Measurements from ENCODE around the gene HNRNPF.

DNA sequence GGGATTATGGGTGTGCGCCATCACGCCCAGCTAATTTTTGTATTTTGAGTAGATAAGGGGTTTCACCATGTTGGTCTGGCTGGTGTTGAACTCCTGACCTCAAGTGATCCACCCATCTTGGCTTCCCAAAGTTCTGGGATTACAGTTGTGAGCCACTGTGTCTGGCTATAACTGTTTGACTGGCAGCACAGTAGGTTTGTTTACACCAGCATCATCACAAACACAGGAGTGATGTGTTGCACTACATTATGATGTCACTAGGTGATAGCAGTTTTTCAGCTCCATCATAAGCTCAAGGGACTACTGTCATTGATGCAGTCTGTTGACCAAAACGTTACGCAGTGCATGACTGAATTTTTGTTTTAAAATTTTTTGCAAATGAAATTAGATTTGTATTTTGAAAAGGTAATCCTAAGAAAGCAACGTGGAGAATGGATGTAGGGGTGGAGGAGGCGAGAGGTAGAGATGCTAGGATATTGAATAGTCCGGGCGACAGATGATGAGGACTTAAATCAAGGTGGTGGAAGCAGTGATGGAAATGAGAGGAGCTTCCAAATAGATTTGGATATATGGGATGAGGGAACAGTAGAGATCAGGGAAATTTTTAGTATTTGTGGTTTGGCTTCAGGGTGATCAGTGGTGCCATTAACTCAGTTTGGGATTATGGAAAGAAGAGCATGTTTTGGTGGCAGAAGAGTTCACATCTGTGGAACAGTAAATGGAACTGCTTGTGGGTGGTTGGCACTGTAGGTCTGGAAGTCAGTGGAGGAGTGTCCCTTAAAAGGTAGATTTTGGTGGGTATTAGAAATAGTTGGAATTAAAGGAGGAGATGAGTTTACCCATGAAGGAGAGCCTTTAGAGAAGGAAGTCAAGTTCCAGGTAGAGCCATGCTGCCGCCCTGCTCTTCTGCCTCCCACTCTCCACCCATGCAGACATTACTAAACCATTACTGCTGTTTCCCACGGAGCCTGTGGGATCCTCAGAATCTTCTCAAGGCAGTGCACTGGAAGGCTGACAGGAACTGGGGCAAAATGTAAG lies 108.4 kb downstream of the CCNY start:
- RRBS: no CpG with 5 or more reads among the region's 10 CpGs

DNA sequence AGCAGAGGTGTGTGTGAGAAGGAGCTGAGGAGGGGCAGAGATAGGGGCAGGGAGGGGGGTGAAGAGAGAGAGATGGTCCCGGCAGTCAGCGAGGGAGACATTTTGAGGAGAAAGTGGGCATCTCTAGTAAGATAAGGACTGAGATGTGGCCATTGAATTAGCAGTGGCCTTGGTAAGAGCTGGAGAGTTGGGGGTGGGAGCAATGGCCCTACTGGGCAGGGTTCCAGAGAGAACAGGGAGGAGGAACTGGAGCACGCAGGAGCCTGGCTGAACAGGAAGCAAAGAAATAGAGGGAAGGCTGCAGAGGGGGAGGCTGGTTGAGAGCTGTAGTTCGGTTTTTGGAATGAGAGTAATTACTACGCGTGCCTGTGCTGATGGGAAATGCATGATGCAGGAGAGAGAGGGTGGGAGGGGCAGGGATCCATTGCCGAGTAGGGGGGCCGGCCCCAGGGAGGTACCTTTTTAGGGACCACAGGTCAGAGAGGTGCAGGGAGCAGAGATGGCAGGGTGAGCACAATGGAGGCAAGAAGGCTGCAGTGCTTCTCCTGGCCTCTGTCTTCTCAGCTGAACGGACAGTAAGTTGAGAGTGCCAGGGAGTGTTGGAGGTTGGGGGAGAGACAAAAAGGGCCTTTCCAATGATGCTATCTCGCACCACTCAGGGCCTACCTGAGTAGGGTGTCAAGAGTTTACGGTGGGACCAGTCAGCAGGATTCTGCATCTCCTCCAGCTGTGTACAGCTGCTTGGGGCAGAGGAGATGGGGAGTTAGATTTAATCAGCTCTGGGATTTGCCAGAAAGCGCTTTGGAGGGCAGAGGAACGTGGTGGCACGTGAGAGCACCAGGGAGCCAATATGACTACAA lies 113.2 kb downstream of the CCNY start:
- RRBS: no CpG with 5 or more reads among the region's 14 CpGs

- RRBS: no CpG with 5 or more reads among the region's 6 CpGs
Measured at GRCh38 chr10:35462380-35463026, 126.2 kb downstream of the CCNY start.

DNA sequence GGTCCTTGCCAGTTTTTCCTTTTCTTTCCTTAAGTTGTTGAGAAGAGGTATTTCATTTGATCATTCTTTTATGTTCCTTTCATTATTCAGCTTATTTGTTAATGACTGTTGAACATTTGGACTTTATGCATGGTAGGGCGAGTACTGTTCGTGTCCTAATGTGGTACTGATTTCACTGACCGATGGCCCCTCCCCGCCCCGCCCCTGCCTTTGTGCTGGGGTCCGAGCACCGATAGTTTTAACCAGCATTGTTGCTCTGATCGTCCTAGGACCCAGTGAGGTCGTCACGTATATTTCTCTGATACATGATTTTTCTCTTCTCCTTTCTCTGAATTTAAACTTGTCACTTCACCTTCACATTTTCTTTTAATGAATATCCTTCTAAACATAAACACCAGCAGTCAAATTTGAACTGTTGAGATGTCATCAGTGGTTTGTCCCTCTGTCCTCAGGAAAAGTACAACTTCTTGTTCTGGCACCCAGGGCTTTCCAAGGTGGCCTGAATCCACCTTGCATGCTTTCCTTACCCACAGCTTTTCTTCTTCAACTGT lies 128.9 kb downstream of the CCNY start:
- RRBS: no CpG with 5 or more reads among the region's 10 CpGs

DNA sequence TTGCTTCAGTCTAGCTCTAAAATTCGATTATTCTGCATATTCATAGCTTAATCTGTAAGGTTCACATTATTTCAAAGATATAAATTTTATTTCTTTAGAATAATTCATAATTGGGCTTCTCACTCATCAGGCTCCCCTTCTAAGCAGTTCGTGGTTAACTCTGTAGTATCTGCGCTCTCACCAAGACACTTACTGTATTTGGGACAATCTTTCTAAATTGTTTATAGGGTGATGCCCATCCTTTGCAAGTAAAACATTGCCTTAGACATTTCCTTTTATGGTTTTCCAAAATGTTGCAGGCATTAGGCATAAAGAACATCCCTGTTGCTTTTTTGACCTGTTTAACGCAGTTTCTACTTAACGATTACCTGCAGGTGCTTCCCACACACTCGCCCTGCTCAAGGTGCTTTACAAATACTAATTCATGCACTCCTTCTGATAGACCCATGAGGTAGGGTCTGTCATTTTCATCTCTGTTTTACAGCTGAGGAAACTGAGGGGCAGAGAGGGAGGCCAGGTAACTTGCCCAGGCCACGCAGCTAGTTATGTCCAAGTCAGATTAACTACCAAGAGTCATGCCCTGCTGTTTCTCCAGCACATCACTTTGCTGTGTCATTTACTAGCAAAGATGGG lies 91.9 kb upstream of the GJD4 start:
- RRBS: no CpG with 5 or more reads among the region's 7 CpGs

DNA sequence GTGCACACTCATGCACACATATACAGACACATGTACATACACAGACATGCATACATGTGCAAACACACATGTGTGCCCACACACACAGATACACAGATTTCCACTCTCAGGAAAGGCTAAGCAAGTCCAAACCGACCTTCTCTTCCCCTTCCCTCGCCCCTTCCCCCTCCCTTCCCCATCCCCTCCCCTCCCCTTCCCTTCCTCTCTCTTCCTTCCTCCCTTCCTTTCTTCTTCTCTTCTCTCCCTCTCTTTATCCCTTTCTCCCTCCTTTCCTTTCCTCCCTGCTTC lies 296.7 kb downstream of the ZNF248 start:
- RRBS: no CpG with 5 or more reads among the region's 2 CpGs

DNA sequence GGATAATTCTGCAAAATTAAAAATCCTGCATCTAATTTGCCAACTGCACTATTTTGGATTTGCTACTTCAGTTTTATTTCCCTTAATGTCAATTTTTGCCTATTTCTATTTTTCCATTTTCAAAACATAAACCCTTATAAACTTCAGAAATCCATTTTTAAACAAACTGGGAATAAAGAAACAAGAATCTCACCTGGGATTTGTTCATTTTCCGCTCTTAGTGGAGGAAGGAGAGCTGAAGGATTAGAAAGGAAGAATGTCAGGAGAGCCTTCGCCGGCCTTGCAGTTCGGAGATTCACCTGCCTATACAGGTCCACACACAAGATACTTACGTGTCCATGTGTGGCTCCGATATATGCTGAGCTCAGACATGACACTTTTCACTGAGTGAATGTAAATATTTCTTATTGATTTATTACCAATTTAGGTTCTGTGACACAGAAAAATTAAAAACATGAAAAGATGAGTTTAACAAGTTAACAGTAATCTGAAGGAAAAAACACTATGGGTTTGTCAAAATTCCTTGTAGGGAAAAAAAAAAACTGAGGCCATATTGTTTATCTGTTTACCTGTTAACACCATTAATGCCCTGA lies 1.2 kb downstream of the ZNF248 start:
- RRBS: no CpG with 5 or more reads among the region's 6 CpGs

DNA sequence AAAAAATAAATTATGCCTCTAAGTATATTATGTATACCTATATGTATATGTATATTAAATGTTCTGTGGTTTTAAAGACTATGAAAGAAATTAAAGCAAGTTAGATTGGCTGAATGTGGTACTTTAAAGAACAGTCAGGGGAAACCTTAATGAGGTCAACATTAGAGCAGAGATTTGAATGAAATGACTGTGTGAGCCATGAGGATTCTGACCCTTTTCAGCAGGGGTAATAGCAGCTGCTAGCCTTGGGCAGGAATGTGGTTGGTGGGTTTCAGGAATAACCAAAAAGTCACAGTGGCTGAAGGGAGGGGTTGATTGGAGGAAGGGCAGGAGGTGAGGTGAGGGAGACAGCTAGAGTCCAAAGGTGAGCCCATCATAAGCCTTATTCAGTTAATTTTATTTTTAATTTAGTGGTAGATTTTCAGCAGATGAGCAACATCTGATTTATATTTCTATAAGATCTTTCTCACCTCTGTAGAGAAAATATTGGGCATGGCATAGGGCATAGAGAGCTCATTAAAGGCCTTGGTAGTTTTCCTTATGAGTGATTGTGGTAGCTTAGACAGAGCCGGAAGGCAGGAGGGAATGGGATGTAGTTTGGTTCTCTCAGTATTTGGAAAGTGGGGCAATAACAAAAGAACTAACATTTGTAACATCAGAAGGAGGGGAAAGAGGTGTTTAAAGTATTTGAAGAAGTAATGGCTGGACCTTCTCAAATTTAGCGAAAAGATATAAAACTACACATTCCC lies 7.8 kb downstream of the ZNF33A start:
- RRBS: no CpG with 5 or more reads among the region's 2 CpGs

GRCh38 chr10:38038351-38038699 lies 27.9 kb downstream of the ZNF33A start:
- RRBS: no CpG with 5 or more reads among the region's 2 CpGs

GRCh38 chr10:42475437-42476622 lies 162.5 kb downstream of the ZNF33B start:
- RRBS: 1% methylated on average over 19 of the region's 63 CpGs

DNA sequence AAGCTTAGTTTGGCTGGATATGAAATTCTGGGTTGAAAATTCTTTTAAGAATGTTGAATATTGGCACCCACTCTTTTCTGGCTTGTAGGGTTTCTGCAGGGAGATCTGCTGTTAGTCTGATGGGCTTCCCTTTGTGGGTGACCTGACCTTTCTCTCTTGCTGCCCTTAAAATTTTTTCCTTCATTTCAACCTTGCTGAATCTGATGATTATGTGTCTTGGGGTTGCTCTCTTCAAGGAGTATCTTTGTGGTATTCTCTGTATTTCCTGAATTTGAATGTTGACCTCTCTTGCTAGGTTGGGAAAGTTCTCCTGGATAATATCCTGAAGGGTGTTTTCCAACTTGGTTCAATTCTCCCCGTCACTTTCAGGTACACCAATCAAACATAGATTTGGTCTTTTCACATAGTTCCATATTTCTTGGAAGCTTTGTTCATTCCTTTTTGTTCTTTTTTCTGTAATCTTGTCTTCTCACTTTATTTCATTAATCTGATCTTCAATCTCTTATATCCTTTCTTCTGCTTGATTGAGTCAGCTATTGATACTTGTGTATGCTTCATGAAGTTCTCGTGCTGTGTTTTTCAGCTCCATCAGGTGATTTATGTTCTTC lies 100.3 kb downstream of the ZNF33B start:
- RRBS: no CpG with 5 or more reads among the region's 2 CpGs

DNA sequence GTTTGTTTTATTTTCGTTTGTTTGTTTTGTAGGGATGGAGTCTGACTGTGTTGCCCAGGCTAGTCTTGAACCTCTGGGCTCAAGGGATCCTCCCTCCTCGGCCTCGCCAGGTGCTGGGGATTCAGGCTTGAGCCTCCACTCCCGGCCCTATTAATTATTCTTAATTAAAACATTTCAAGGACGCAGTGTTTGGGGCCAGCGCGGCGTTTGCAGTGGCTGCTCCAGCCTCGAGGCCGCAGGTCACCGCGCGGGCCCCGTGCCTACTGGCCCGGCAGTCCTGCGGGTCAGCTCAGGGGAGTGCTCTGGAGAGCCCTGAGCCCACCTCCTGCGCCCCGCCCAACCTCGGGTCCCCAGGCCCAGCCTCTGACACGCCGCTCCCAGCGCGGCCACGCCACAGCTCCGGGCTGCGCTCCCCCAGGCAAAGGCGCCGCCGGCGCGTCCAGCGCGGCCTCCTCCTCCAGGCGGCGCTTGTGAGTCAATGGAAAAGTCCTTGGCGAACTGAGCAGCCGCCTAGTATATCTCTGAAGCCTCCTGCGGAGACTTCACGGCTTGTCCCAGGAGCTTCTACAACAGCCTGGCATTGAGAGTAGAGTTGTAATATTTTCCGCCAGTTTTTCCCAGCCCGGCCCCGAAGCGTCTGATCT lies 29.6 kb upstream of the BMS1 start:
- RRBS: no CpG with 5 or more reads among the region's 43 CpGs

- RRBS: no CpG with 5 or more reads among the region's 5 CpGs
Measured at GRCh38 chr10:42793739-42794124, 11.1 kb downstream of the BMS1 start.

DNA sequence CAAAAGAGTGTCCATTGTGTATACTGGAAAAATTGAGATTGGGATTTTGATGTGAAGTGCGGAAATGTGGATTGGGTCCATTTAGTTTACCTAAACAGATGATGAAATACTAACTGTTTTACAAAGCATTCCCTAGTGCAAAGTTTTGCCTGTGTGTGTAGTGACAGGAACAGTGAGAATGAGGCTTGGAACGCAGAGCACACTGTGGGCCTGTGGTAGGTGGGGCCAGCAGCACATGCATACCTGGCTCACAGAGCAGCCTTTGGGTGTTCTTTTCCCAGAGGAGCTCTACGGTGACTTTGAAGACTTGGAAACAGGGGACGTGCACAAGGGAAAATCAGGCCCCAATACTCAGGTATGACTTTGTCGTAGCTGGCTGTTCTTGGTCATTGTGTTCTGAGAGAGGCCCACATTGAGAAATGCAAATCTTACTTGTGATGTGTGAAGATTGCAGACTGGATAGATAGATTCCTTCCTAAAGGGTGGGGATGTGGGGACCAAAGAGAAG lies 33.8 kb downstream of the BMS1 start:
- RRBS: no CpG with 5 or more reads among the region's 5 CpGs

- RRBS: no CpG with 5 or more reads among the region's 8 CpGs
Measured at GRCh38 chr10:42864534-42864919, 81.9 kb downstream of the BMS1 start.

- RRBS: 86% methylated on average over 3 of the region's 40 CpGs
Measured at GRCh38 chr10:43026205-43027314, 50.3 kb upstream of the RET start.

- RRBS: no CpG with 5 or more reads among the region's 51 CpGs
Measured at GRCh38 chr10:43137325-43138020, 772 bp upstream of the CSGALNACT2 start.

DNA sequence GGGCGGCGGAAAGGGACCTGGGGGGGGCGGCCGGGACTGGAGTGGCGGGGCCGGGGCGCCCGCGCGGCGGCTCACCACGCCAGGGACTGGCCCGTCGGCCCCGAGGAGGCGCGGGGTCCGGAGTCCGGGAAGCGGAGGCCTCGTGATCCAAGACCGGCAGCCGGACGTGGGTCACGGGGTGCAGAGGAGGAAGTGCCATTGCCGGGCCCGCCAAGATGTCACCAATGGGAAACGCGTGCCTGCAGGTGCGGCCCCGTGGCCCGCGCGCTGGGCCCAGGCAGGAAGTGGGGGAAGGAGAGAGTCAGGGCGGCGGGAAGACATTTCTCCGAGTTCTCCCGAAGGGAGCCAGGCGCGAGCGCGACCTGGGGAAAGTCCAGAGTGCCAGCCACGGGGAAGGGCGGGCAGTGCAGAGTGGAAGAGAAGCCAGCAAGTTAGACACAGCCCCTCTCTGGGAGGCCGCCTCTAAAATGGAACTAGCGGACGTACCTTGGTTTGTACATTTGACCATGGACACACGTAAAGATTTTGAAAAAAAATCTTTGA lies 11.8 kb downstream of the HNRNPF start:
- RRBS: under 1% methylated on average over 16 of the region's 48 CpGs

- RRBS: 8% methylated on average over 27 of the region's 84 CpGs
Measured at GRCh38 chr10:43409100-43410162, at the start of gene HNRNPF. HNRNPF (minus strand) TSS chr10:43409186.

- RRBS: no CpG with 5 or more reads among the region's 7 CpGs
Measured at GRCh38 chr10:43668437-43668814, 19.7 kb upstream of the ZNF32 start.